Pericardium fibroblast (primary cell): ENCODE data around the genes GOLGA6L24, NSMCE3 and ENTREP2.

- RAMPAGE, long total RNA: no peak
Measured at GRCh38 chr15:27448876-27449482, 478.0 kb downstream of the GABRG3 start.

DNA sequence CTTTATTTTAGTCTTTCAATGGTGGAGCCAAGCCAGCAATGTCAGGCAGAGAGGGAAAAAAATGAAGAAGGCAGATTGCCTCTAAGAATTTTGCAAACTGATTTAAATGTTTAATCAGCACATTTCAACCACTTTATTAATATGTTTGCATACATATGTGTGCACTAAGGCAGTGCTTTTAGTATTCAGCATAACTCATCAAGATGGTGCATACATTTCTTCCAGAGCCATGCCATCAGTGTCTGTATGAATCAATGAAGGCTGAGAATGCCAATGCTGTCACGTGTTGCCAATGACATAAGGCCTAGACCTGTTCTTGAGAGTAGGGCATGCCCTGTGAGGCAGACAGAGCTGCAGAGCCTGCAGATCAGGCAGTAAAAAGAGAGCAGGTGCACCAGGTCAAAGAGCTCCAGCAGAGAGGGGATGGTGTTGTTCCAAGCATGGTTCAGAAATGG is 508.5 kb downstream of the GABRG3 start:
- RAMPAGE, long total RNA: no peak

DNA sequence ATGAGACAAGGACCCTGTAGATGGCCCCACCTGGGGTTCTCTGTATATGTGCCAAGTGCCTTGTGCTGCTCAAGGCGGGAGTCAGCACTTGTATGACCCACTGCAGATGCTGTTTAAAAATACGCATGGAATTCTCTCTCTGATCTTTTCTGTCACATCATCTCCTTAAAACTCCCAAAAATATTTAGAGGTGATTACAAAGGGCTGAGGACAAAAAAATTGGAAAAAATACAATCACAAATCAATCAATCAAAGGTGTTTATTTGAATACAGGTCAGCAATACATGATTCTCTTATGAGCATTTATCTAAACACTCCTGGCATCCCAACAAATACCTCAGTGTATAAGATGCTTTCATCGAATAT is 453.3 kb downstream of the OCA2 start:
- RAMPAGE, long total RNA: no peak

GRCh38 chr15:28128031-28128486 is 28.9 kb upstream of the OCA2 start:
- RAMPAGE, long total RNA: no peak

DNA sequence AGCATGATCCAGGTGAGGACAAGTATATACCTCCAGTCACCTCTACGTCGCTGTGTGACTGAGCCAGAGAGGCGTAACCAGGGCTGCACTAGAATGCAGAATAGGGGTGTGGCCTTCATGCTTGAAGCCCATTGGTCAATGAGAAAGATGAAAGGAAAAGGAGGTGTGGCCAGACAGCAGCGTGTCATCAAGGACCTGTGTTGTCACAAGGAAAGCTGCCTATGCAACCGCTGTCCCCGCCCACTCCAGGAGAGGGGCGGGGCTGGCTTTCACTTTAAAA is at the start of gene GOLGA6L24:
GOLGA6L24 (minus strand) TSS at position 60 of the 280 bp plus-strand sequence.
- RAMPAGE, long total RNA: no peak

DNA sequence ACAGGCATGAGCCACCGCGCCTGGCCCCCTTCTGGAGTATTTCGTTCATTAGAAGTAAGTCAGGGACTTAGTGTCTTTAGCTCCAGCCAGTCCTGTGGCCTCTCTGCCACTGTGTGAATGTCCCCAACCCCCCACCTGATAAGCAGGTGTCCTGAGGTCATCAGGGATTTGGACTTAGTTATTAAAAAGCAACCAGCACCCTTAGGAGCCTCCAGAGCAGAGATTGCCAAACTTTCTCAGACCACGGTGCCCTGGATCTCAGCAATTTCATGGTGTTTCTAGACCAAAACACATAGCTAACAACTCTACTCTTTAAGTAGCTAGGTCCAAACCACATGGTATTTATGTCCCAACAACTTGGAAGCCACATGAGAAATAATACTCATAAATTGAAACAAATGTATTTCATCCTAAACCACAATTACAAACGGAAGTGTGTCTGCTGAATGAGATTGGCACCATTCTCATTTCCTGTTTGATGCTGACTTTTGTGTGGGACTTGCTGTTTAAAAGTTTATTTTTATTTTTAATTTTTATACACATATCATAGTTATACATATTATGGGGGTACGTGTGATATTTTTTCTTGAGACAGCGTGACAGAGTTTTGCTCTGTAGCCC is 52.3 kb downstream of the APBA2 start:
- RAMPAGE, long total RNA: no peak

- RAMPAGE, long total RNA: no peak
Measured at GRCh38 chr15:29269518-29270013, at the start of gene NSMCE3. NSMCE3 (minus strand) TSS chr15:29269822.

DNA sequence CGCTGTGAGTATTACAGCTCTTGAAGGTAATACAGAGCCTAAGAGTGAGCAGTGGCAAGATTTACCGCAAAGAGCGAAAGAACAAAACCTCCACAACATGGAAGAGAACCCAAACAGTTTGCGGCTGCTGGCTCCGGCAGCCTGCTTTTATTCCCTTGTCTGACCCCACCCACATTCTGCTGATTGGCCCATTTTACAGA is 80.6 kb downstream of the ENTREP2 start:
- RAMPAGE, long total RNA: no peak

DNA sequence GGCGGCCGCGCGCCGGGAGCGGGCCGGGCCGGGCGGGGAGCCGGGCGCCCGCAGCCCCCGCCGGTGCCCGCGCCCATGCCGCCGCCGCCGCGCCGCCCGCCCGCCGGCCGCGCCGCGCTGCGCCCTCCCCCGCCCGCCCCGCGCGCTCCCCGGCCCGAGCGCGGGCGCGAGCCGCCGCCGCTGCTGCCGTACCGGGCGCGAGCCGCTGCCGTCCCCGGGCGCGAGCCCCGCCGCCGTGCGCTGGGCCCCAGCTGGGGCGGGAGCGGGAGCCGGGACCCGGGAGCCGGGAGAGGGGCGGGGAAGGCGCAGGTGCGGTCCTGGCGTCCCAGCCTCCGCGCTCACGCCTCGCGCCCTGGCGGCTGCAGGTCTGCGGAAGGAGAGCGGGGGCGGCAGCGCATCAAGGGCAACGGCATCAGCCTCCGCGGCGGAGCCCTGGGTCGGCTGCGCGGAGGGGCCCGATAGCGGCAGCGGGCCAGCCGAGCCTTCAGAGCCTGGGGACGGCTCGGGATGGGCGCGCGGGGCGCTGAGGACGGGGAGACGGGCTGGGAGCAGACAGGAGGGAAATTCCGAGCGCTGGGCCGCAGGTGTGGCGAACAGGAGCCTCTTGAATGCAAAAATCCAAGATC is at the start of gene ENTREP2:
ENTREP2 (minus strand) TSS at position 126 of the 626 bp plus-strand sequence.
- RAMPAGE, long total RNA: no peak

DNA sequence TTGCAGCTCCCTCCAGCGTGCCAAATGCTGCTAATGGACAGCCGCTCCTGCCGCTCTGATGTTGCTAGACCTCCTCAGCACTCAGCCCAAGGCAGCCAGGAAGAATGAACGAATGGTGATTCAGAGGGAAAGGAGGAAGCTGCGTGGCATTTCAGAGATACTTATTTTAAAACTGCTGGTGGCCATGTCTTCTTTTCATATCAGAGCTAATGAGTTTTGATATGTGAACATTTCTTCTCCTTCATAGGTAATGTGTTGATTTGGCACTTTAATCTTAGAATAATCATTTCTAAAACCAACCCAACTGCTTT is 106.3 kb upstream of the ENTREP2 start:
- RAMPAGE, long total RNA: no peak

- RAMPAGE, long total RNA: no peak
Measured at GRCh38 chr15:29921088-29921687, 98.9 kb upstream of the TJP1 start.

DNA sequence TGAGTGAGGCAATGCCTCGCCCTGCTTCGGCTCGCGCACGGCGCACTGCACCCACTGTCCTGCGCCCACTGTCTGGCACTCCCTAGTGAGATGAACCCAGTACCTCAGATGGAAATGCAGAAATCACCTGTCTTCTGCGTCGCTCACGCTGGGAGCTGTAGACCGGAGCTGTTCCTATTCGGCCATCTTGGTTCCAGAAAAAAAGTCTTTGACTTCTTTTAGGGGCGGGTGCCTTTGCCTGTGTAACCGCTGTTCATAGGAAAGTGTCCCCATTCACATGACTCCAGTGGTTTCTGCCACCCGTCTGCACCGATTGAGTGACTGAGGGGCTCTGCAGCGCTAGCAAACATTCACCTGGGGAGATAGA is 46.2 kb downstream of the CHRFAM7A start:
- RAMPAGE, long total RNA: no peak

GRCh38 chr15:30470752-30471461 is 56.8 kb upstream of the GOLGA8R start:
- RAMPAGE, long total RNA: no peak

GRCh38 chr15:30477574-30478542 is 63.8 kb upstream of the GOLGA8R start:
- RAMPAGE, long total RNA: no peak

- RAMPAGE, long total RNA: no peak
Measured at GRCh38 chr15:30677999-30678846, 74.4 kb downstream of the GOLGA8H start.

- RAMPAGE, long total RNA: no peak
Measured at GRCh38 chr15:30791209-30791718, 112.5 kb upstream of the FAN1 start.

DNA sequence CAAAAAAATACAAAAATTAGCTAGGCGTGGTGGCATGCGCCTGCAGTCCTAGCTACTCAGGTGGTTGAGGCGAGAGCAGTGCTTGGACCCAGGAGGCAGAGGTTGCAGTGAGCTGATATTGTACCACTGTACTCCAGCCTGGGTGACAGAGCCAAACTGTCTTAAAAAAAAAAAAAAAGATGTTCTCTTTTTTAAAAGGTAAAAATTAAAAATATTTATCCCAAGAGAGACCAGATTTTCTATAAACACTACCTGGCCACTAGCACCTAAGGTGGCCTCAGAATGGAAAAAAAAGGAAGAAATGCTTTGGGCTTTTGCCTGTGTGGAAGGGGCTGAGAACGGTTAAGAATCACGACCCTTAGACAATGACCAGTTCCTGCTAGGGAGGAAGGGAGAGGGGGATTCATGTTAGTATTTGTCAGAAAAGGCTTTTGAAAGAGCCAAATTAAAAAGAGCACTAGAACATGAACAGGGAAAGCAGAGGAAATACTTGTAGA is 41.2 kb downstream of the FAN1 start:
- RAMPAGE, long total RNA: no peak

GRCh38 chr15:30945673-30946207 is 42.0 kb downstream of the FAN1 start:
- RAMPAGE, long total RNA: no peak

GRCh38 chr15:30990163-30990871 is 1.1 kb downstream of the MTMR10 start:
- RAMPAGE, long total RNA: no peak

DNA sequence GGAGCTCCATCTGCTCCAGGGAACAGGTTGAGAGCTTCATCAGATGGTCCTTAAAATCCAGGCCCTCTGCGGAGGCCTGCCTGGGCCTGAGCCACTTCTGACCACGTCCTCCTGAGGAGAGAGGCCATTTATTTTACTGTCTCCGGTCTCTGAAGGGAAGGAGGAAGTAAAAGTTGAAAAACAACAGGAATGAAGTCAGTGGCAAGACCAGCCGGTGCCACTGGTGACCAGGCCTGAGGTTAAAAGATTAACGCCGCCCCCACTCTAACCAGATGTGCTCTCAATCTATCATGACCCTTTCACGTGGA is 53.7 kb upstream of the KLF13 start:
- RAMPAGE, long total RNA: no peak